SP-49 (cell line): Measurements from ENCODE around the gene KHDC1.

- PRO-cap, result no peak
These were observed 1630.6 kb downstream of the KHDRBS2 start for GRCh38 chr6:60655352-60655877.

DNA sequence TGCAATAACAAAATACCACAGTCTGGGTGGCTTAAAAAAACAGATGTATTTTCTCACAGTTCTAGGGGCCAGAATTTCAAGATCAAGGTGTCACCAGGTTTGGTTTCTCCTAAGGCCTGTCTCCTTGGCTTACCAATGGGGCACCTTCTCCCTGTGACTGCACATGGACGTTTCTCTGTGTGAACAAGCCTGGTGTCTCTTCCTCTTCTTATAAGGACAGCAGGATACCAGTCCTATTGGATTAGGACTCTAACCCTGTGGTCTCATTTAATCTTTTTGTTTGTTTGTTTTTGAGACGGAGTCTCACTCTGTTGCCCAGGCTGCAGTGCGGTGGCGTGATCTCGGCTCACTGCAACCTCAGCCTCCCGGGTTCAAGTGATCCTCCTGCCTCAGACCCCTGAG, 104.9 kb upstream of the PTP4A1 start:
- PRO-cap, result no peak

GRCh38 chr6:63560940-63561220, 11.4 kb upstream of the PTP4A1 start:
- PRO-cap, result no peak

- PRO-cap, result no peak
These were observed 7.9 kb downstream of the PTP4A1 start for GRCh38 chr6:63579935-63580783.

DNA sequence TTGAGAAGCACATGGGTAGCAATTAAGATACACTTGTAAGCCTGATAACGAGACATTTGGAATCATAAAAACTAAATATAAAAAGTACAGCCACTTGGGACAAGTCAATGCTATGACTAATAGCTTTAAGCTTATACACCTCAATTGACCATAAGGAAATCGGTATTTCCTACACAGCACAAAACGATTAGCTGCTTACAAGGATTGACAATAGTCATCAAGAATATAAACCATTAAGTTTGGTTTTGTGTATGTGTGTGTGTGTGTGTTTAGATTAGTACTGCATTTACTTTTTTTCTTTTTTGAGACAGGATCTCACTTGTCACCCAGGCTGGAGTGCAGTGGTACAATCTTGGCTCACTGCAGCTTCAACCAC, 12.0 kb downstream of the PTP4A1 start:
- PRO-cap, result no peak

DNA sequence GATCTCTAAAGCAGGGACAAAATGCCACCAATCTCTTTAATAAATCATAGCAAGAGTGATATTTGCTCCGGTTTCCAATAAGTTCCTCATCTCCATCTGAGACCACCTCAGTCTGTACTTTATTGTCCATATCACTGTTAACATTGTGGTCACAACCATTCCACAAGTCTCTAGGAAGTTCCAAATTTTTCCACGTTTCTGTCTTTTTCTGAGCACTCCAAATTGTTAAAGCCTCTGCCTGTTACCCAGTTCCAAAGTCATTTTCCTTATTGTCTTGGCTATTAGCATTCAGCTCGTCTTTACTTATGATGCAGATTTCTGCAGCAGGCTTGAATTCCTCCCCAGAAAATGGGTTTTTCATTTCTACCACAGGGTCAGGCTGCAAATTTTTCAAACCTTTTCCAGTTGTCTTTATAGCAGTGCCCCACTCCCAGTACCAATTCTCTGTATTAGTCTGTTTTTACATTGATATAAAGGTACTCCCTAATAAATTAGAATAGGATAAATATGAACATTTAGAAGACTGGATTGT, 595.5 kb upstream of the ADGRB3 start:
- PRO-cap, result no peak

DNA sequence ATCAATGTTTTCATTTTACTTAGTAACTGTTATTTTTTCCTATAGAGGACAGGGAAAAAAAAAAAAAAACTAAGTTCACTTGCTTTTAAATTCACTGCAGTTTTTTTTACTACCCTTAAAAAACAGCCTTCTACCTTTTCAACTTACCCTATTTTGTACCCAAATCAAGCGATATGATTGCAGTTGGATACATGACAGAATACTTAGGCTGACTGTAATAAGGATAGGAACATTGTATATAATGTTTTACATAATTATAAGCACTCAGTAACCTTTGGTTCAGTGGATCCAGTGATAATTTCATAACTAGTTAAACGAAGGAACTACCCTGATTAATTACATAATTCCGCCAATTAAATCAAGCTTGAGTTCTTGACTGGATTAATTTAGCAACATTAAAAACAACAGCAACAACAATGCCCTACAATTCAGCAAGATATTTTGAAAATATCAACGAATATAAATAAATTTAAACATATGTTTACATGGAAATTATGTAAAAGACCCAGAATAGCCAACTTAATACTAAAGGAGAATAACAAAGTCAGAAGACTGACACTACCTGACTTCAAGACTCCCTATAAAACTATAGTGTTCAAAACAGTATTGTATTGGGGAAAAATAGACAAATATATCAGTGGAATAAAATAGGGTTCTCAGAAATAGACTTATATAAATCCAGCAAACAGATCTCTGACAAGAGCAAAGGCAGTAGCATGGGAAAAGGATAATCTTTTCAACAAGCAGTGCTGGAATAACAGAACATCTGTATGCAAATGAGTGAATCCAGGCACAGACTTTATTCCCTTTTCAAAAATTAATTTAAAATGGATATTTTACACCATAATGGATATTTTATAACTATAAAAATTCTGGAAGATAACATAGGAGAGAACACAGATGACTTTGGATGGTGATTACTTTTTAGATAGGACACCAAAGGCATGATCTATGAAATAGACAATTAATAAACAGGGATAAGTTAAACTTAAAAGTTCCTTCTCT, 593.5 kb upstream of the ADGRB3 start:
- PRO-cap, result no peak

GRCh38 chr6:68559749-68560176, 75.3 kb upstream of the ADGRB3 start:
- PRO-cap, result no peak

DNA sequence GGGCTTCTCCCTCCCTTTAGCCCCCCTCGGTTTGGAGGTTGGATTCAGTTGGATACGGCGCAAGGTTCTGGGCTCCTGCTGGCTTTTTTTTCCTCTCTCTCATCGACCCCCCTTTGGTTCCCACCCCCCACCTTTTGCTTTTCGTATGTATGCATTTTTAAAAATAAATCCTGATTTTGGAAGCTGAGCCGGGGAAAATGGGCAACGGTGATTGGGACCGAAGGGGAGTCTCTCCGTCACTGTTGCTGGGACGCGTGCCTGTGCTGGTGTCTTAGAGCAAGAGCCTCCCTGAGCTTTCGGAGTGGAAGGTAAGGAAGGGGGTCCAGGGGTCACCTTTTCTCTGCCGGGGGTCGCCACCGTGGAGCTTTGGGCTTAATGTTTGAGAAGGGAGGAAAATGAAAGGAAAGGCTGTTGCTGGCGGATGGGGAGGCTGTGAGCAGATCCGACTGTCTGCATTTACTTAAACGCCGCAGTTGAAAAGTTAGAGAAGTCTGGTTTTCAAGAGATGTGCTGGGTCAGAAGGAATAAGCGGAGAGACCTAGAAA, 683 bp downstream of the ADGRB3 start:
- PRO-cap, result no peak

GRCh38 chr6:69445257-69445601, 351.6 kb downstream of the LMBRD1 start:
- PRO-cap, result no peak

- PRO-cap, result no peak
These were observed 16.7 kb upstream of the LMBRD1 start for GRCh38 chr6:69813431-69814075.

- PRO-cap, result no peak
These were observed 17.1 kb upstream of the FAM135A start for GRCh38 chr6:70396027-70396708.

DNA sequence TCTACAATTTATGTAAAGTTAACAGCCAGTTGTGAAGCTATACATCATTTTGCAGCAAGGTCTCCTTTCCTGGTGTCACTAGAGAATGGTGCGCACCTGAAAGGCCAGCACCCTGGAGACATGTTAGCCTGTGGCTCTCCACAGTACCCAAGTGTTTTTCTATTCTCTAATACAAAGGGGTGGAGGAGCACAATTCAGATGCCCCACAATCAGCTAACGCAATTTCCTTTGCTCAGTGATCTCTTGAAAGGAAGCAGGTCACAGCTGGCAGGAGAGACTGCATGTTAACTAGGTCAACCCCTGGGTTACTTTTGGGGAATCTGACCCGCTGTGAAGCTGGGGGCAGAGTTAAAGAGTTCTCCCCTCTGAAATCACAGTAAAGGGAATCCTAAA, 92.5 kb downstream of the B3GAT2 start:
- PRO-cap, result no peak

GRCh38 chr6:71306757-71307508, 18.3 kb downstream of the OGFRL1 start:
- PRO-cap, result no peak

- PRO-cap, result no peak
These were observed 87.1 kb downstream of the OGFRL1 start for GRCh38 chr6:71375559-71376249.

- PRO-cap, result no peak
These were observed 88.2 kb downstream of the OGFRL1 start for GRCh38 chr6:71376775-71377230.

DNA sequence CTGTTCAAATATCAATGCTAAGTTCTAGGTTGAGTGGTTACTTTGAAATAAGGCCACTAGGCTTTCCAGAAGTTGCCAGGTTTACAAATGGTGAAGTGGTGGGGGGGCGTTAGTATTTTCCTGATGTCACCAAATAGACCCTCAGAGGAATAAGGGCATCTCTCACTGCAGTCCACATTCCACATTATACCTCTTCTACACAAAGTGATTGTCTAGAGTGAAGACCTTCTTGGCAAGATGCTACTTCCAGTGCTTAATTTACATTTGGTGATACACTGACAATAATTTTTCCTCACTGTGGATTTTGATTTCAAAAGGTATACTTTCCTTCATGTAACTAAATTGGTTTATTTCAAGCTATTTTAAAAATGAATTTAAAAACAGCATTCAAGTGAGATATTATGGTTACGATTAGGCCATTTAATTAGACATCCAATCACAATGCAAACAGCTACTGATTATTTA, 129.3 kb downstream of the OGFRL1 start:
- PRO-cap, result no peak

DNA sequence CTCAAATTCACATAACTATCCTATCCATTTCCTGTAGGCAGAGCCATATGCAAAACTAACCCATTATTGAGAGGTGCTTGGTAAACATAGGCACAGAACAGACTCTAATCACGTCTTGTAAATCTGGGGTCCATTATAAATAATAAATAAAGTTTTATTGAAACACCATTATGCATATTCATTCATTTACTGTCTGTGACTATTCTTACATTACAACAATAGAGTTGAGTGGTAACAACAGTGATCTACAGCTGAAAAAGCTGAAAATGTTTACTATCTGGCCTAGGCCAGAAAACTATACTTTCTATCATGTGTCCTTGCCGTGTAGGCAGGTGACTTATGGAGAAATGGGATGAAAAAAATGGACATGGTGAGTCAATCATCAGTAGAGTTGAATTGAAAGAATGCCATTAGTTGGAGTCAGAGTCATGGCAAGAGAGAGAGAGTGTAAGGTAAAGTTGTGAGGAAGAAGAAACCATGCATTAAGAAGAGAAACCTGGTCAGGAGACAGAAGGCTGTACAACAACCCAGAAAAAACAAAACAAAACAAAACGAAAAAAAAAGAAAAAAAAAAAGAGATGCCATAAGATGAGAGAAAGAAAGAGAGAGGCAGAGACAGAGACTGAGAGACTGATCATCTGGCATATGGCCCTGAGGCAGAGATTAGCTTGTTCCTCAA, 25.2 kb downstream of the KCNQ5 start:
- PRO-cap, result no peak

DNA sequence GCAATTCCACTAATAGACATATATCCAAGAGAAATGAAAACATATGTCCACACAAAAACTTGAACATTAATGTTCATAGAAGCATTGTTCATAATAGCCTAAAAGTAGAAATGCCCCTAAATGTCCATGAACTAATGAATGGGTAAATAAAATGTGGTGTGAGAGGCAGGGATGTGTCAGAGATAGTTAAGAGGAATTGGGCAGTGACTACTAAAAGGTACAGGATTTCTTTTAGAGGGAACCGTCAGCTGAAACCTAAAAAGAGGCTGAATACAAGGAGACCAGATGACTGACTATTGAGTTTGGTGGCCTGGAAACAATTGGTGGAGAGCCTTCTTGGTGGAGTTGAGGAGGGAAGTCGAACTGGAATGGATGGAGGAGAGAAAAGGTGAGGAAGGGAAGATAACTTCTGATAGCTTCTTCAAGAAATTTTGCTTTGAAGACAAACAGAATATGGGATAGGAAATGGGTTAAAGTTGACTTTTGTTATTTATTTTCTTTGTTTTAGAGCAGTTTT, 146.2 kb downstream of the KCNQ5 start:
- PRO-cap, result no peak

DNA sequence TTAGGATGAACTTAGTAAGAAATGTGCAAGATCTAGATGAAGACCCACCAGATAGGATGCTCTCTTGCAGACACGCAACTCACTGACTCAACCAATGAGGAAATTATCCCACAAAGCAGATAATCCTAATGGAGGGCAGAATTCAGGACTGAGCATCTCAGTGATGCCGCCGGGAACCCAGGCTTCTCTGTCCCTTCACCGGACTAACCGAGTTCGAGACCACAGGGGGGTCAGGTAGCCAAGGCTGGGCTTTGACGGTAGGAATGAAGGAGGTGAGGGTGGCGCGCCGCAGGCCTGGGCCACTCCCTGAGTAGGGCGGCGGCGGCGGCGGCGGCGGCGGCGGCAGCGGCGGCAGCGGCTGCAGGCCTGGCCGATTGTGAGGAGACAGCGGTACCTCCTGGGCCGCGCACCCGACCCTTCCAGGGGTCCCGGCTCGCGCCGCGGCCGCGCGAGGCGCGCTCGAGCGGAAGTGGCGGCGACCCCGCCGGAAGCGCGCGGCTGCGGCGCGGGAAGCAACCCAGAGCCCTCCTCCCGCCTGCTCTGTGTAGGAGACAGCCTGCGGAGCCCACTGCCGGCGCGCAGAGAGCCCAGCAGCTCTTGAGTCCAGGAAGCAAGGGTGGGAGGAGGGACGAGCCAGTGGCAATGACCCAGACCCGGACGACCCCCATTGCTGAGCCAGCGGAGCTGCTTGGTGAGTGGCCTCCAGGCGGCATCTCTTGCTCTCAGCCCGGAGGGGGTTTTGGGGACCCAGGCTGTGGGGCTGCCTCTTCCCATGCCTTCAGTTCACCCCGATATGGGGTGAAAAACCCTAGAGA, at the start of gene KHDC1:
Gene KHDC1, minus strand, starts transcription at position 471 of the 815 bp plus-strand sequence.
- PRO-cap, result bidirectional peak, plus-strand start at position 549 of the sequence, minus-strand start at position 442 of the sequence